CD14-positive monocyte (primary cell): Measurements from ENCODE around the gene ANKK1.

- CAGE, long polyA plus RNA: no peak
Measured at GRCh38 chr11:111785705-111786617, 19.8 kb upstream of the PPP2R1B start.

DNA sequence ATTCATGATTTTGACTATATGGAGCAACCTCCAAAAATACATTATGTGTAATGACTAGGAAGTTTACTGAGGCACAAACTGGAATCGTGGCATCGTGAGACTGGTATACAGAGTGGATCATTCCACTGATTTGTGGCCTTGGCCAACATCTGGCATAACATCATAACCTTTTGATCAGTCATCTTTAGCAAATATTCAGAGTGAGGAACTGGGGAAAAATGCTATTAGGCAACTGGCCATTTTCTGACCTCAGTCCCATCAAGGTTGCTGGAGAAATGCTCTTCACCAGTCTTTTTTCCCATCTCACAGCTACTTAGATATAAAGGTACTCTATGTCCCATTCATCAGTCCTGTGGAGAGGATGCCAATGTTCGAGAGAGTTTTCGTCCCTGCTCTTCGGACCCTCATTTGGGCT is 29.4 kb upstream of the PPP2R1B start:
- CAGE, long polyA plus RNA: no peak

DNA sequence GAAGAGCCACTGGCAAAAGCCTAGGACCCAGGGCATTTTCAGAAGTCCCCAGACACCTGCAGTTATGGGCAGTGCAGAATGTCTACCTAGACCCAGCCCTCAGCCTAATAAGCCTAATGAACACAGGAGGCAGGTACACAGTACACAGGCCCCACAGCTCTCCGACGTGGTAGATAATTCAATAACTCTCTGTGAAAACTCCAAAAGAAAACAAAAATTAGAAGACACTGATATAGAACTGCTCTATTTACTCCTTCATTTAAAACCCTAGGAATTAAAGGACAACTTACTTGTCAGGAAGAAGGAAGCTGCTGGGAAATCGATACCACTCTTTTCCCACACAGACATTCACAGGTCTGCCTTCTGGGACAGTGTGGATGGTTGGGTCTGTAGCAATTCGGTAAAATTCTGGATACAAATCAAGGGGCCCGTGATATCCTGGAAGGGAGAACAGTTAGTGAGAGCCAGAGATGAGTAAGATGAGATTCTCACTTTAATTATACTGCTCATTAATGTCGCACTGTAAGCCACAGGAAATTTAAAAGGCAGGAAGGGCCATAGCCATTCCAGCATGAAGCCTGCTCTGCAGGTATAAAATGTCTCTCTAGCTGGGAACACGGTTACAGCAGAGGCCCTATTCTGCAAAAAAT is 34.1 kb downstream of the ALG9 start:
- CAGE, long polyA plus RNA: no peak

DNA sequence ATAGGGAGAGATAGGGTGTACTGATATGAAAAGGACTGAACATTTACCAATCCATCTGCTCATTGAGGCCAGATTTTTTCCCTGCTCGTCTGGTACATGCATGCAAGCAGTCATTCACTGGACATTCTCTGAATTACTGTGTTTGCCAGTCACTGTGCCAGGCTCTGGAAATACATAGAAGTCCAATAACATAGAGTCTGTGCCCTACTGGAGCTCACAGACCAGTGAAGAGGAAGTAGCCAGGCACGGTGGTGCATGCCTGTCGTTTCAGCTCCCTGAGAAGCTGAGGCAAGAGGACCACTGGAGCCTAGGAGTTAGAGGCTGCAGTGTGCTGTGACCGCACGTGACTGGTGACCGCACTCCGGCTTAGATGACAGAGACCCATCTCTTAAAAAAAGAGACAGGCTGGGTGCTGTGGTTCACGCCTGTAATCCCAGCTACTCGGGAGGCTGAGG is 3.6 kb downstream of the DIXDC1 start:
- CAGE, long polyA plus RNA: no peak

GRCh38 chr11:112280489-112281191 is 20.0 kb upstream of the PLET1 start:
- CAGE, long polyA plus RNA: no peak

- CAGE, long polyA plus RNA: no peak
Measured at GRCh38 chr11:112468706-112469066, 208.0 kb upstream of the PLET1 start.

- CAGE, long polyA plus RNA: no peak
Measured at GRCh38 chr11:112554368-112554668, 293.7 kb upstream of the PLET1 start.

GRCh38 chr11:112615815-112616433 is 345.3 kb upstream of the NCAM1 start:
- CAGE, long polyA plus RNA: no peak

DNA sequence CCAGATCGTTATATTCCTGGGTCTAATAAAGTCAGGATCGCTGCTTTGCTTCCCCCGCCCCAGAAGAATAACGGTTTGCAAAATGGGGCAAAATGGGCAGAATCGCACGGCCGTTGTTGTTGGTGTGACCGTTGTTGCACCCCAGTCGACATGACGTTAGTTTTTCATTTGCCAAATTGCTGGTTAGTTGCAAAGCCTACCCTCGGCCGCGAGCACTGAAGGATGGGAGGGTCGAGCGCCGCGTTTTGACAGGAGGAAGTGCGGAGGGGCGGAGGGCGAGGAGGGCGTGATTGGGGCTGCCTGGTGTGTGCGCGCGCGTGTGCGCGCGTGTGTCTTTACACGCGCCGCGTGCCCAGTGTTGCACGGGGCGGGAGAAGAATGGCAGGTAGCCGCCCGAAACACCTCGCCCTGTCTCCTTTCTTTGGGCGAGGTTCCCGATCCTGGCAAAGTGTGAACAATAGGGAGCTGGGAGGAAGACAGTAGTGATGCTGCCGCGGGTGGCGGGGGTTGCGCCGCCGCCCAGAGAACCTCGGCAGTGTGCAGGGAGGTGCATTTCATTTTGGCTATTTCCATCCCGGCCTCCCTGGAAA is 1.0 kb downstream of the NCAM1 start:
- CAGE, long polyA plus RNA: no peak

- CAGE, long polyA plus RNA: no peak
Measured at GRCh38 chr11:113387484-113388207, at the start of gene ANKK1. Gene ANKK1, plus strand, starts transcription at chr11:113387779.

- CAGE, long polyA plus RNA: no peak
Measured at GRCh38 chr11:113399314-113399778, 11.8 kb downstream of the ANKK1 start.

DNA sequence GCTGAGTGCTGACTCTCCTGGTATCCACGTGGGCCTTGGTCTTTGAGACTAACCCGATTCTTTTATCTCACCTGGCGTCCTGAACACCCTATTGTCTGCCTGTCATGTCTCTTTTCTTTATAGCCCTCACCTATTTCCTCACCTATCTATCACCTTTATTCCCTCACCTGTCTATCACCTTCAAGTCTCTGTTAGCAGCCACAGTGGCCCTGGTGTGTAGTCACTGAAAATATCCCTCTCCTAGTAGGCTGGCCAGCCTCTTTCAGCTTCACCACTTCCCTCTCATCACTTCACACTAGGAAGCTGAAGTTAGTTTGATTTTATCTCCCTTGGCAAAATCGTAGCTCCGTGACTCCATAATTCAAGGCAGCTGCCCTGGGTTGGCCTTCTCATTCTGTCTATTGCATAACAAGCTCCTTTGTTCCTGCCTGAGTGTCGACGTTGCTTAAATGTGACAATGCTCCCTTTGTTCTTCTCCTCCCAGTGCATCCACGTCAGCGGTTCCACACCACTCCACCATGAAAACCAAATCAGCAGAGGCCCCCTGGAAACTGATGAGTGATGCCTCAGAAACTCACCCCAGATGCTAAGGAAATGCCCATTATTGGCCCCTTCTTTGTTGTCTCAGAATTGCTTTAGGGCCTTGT is 30.7 kb upstream of the DRD2 start:
- CAGE, long polyA plus RNA: no peak

GRCh38 chr11:114058330-114059234 is 929 bp upstream of the ZBTB16 start:
- CAGE, long polyA plus RNA: no peak

- CAGE, long polyA plus RNA: no peak
Measured at GRCh38 chr11:114060090-114060464, 566 bp downstream of the ZBTB16 start.

GRCh38 chr11:114067000-114067512 is 7.5 kb downstream of the ZBTB16 start:
- CAGE, long polyA plus RNA: no peak

GRCh38 chr11:114075698-114076170 is 16.2 kb downstream of the ZBTB16 start:
- CAGE, long polyA plus RNA: no peak

GRCh38 chr11:114124421-114125186 is 65.1 kb downstream of the ZBTB16 start:
- CAGE, long polyA plus RNA: no peak

- CAGE, long polyA plus RNA: no peak
Measured at GRCh38 chr11:114137552-114138141, 78.1 kb downstream of the ZBTB16 start.

GRCh38 chr11:114147936-114148515 is 88.5 kb downstream of the ZBTB16 start:
- CAGE, long polyA plus RNA: no peak

- CAGE, long polyA plus RNA: no peak
Measured at GRCh38 chr11:114157539-114158195, 98.2 kb downstream of the ZBTB16 start.